Gastroesophageal sphincter (tissue), 4 donors: ENCODE measurements around a stretch of chr1.

DNA sequence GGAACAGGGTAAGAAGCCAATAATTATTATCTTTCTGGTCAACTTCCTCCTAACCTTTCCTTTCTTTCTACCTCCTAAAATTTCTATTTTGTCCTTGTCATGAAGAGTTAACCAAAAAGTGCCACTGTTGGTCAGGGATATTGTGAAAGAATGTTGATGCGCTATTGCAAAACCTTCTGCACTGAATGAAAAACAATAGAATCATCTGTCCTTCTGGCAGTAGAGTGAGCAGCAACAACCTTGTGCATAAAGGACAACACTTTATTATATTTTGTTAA lies 14.6 kb upstream of the PTGFR start:
- PRO-cap, result no peak
- RAMPAGE, long total RNA, 4 experiments, result no peak in any of the 4 experiments

- PRO-cap, result no peak
- RAMPAGE, long total RNA, 4 experiments, result start-site peak on the plus strand in 1 of 4 experiments, at chr1:78492639-78492696 at its widest, 23 reads per replicate
Observed at GRCh38 chr1:78492426-78492789, 1.6 kb downstream of the PTGFR start.

DNA sequence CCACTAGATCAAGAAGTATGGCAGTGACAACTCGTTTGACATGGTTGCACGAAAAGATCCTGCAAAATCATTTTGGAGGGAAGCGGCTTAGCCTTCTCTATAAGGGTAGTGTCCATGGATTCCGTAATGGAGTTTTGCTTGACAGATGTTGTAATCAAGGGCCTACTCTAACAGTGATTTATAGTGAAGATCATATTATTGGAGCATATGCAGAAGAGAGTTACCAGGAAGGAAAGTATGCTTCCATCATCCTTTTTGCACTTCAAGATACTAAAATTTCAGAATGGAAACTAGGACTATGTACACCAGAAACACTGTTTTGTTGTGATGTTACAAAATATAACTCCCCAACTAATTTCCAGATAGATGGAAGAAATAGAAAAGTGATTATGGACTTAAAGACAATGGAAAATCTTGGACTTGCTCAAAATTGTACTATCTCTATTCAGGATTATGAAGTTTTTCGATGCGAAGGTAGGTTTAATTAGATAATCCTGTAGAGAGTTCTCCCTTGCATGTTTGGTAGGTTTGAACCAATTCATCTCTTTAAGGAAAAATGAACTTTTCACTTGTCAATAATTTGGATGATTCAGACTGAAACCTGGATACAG lies 653 bp downstream of the IFI44 start:
- PRO-cap, result no peak
- RAMPAGE, long total RNA, 4 experiments, result no peak in any of the 4 experiments

- PRO-cap, result no peak
- RAMPAGE, long total RNA, 4 experiments, result no peak in any of the 4 experiments
Observed at GRCh38 chr1:78850937-78851370, 155.6 kb downstream of the ADGRL4 start.

DNA sequence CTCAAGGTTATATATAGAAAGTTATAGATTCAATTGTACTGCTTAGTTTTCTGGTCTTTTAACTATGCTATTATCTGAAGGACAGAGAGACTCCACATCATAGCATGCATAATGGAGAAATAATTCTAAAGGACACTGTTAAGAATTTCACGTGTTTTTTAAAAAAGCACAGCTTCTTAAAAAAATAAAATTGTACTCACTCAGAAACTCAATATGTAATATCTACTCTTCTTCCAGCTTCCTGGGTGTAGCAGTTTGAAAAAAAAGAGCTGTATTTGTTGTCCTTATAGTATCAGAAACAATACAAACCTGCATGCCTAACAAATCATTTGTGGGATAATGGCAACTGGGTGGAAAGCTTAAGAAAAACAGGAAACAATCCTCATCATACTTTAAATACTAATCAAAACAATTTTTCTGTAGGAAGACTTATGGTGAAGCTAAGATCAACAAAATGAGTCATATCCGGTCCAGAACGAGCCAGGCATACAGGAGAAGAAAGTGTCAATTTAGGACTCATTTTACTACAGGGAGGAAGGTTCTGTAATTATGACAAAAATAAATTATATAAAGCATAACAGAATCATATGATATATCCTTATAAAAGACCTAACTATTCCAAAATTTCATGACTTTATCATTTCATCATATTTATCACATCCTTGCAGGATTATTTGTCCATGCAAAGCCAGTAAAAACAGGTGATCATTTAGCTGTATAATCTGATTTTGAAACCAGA lies 181.8 kb upstream of the ADGRL4 start:
- PRO-cap, result no peak
- RAMPAGE, long total RNA, 4 experiments, result no peak in any of the 4 experiments

DNA sequence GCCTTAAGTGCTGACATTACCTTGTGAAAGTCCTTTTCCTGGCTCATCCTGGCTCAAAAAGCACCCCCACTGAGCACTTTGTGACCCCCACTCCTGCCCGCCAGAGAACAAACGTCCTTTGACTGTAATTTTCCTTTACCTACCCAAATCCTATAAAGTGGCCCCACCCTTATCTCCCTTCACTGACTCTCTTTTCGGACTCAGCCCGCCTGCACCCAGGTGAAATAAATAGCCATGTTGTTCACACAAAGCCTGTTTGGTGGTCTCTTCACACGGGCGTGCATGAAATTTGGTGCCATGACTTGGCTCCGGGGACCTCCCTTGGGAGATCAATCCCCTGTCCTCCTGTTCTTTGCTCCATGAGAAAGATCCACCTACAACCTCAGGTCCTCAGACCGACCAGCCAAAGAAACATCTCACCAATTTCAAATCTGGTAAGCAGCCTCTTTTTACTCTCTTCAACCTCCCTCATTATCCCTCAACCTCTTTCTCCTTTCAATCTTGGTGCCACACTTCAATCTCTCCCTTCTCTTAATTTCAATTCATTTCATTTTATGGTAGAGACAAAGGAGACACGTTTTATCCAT lies 555.2 kb upstream of the ADGRL2 start:
- PRO-cap, result no peak
- RAMPAGE, long total RNA, 4 experiments, result no peak in any of the 4 experiments

- PRO-cap, result no peak
- RAMPAGE, long total RNA, 4 experiments, result no peak in any of the 4 experiments
Observed at GRCh38 chr1:81670222-81670775, 130.4 kb upstream of the ADGRL2 start.

- PRO-cap, result no peak
- RAMPAGE, long total RNA, 4 experiments, result no peak in any of the 4 experiments
Observed at GRCh38 chr1:81799734-81800251, 941 bp upstream of the ADGRL2 start.

DNA sequence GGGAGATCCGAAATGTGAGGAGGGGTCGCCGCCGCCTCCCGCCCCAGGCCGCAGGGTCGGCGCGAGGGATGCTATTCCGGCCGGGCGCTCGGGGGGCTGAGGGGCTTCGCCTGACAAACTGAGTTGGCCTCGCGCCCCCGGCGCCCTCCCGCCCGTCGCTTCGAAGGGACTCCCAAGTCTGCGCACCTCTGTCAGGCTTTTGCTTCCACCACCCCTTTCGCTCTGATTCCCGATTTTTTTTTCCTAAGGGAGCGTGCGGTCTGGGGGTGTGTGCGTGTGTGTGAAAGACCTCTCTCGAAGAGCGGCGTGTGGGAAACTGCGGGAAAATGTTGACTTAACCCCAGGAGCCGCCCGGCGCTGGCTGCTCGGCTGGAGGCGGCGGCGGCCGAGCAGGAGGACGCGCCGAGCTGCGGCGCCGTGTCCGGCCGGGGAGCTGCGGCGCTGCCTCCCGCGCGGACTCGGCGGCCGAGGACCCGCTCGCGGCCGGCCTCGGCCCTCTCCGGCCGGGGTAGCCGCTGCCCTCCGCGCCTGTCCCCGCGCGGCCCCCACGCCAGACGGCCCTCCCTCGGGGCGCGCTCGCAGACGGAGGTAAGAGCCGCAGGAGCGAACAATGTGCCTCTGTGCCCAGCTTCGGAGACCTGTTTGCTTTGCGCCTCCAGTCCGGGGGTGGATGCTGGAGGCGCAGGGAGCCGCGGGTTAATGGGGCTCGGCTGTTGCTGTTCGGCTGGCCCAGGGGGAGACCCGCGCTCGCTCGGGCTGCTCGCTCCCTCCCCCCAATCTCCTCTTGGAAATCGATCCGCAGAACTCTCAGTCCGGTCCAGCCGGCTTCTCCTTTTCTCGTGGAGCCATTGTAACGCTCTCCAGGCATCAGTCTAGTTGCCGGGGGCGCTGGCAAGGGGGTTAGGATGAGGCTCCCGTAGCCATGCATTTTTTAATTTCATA lies 1.2 kb downstream of the ADGRL2 start:
- PRO-cap, result bidirectional peak, plus-strand start at position 416 of the sequence, minus-strand start at position 411 of the sequence
- RAMPAGE, long total RNA, 4 experiments, result no peak in any of the 4 experiments

- PRO-cap, result no peak
- RAMPAGE, long total RNA, 4 experiments, result no peak in any of the 4 experiments
Observed at GRCh38 chr1:82782641-82782840, 981.8 kb downstream of the ADGRL2 start.

- PRO-cap, result bidirectional peak, plus-strand start at chr1:84077723, minus-strand start at chr1:84077735; bidirectional peak, plus-strand start at chr1:84077984, minus-strand start at chr1:84077955
- RAMPAGE, long total RNA, 4 experiments, result start-site peak on the plus strand in 4 of 4 experiments, at chr1:84078047-84078162 at its widest, 269 to 1,735 reads per replicate; start-site peak on the minus strand in 1 of 4 experiments, at chr1:84077883-84077958 at its widest, 17 reads per replicate
Observed at GRCh38 chr1:84077213-84078375, 66.5 kb upstream of the PRKACB start.

- PRO-cap, result no peak
- RAMPAGE, long total RNA, 4 experiments, result no peak in any of the 4 experiments
Observed at GRCh38 chr1:84271415-84272048, 30.0 kb upstream of the SAMD13 start.

GRCh38 chr1:84272234-84272722 lies 29.2 kb upstream of the SAMD13 start:
- PRO-cap, result no peak
- RAMPAGE, long total RNA, 4 experiments, result no peak in any of the 4 experiments

DNA sequence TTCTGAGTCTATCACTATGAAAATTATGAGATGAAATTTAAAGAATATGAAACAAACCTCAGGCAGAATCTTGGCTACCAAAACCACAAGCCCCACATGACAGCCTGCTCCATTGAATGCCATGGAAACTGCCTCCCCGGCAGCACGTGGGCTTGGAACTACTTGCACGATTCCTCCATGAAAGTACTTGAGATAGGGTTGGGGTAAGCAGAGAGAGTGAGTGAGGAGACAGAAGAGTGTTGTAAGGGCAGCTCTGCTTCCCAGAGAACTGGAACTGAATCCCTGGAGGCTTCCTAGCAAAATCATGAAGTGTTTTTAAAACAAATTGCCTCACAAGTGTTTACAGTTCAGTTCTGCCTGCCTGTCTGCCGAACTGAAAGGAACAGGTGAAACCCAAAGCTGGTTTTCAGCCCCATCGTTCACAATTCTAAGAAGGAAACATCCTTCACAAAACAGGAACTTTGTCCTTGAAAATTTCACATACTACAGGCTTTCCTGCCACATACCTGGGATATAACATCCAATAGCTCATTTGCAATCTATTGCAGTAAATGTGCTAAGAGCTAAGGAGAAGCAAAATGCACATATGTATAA lies 35.2 kb upstream of the DNASE2B start:
- PRO-cap, result unidirectional peak, plus-strand start at position 345 of the sequence
- RAMPAGE, long total RNA, 4 experiments, result no peak in any of the 4 experiments

DNA sequence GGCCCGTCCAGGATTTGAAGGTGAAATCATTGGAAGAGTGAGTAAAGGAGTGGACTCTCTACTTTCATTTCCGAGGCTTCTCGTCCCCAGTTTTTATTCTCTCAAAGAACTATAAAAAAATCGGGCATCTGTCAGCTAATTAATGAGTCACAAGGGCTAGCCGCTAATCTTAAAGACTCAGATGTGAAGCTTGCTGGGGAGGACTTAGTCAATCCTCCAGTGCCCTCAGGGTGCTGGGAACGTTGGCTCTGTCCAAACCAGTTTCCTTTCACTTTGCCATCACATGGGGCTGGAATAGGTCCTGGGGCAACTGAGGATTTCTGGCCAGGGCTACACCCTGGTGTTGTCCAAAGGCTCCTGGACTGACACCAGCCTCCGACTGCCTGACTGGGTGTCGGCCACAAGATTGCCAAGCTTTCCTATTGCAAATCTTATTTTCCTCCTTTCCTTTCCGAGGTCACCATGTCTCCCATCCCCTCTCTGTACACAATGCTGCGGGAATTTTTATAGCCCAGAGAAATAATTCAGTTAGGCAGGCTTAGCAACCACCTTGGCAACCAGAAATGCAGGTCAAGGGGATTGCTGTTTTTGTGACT lies 29.7 kb upstream of the CTBS start:
- PRO-cap, result no peak
- RAMPAGE, long total RNA, 4 experiments, result no peak in any of the 4 experiments

GRCh38 chr1:84690582-84690989 lies 325 bp upstream of the SSX2IP start:
- PRO-cap, result bidirectional peak, plus-strand start at chr1:84690706, minus-strand start at chr1:84690485
- RAMPAGE, long total RNA, 4 experiments, result no peak in any of the 4 experiments

DNA sequence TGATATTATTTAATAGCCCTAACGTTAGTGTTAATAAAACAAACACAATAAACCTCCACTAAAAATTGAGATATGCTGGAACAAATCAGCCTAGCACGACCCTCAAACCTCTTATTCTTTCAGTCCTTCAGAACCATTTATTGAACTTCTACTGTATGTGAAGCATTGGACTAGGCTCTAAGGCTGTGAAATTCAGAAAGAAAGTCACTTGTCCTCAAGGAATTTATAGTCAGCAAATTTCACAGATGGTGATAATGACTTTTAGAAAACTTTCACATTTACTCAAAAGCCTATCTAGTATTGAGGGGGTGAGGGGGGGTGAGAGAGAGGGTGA lies 66.1 kb upstream of the SSX2IP start:
- PRO-cap, result no peak
- RAMPAGE, long total RNA, 4 experiments, result no peak in any of the 4 experiments

GRCh38 chr1:84758846-84759820 lies 68.9 kb upstream of the SSX2IP start:
- PRO-cap, result no peak
- RAMPAGE, long total RNA, 4 experiments, result no peak in any of the 4 experiments

GRCh38 chr1:85297491-85298090 lies 21.2 kb upstream of the BCL10 start:
- PRO-cap, result no peak
- RAMPAGE, long total RNA, 4 experiments, result no peak in any of the 4 experiments

GRCh38 chr1:85350885-85351128 lies 74.4 kb upstream of the BCL10 start:
- PRO-cap, result no peak
- RAMPAGE, long total RNA, 4 experiments, result no peak in any of the 4 experiments